Ascending aorta (tissue), 1 donor: Measurements from ENCODE around the gene CCR9.

- PRO-cap: no peak
These were observed 41.0 kb upstream of the LIMD1 start for GRCh38 chr3:45553359-45554067.

DNA sequence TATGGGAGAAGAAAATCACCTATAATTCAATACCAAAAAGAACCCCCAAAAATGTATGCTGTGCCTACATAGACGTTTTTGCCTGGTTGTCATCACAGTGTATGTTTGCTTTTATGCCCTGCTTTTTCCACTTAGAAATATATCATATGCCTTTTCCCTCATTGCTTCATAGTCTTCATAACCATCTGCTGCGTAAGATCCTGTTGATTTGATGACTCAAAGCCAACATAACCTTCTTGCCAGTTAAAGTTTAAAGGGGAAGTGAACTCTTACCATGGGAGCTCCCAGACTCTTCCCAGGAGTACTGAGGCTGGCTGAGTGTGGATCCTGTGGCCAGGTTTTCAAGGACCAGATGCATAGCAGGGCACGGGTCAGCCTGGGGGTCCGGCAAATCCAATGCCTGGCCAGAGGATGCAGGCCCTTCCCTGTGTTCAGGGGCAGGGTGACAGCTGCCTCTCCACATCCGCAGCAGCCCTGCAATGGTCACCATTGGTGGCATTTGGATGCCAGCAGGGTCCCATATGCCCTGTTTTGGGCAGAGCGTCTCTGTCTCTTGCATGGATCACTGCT lies 42.0 kb upstream of the SACM1L start:
- PRO-cap: no peak

- PRO-cap: no peak
These were observed 16.7 kb upstream of the SACM1L start for GRCh38 chr3:45672497-45672977.

GRCh38 chr3:45676717-45677625 lies 12.2 kb upstream of the SACM1L start:
- PRO-cap: no peak

DNA sequence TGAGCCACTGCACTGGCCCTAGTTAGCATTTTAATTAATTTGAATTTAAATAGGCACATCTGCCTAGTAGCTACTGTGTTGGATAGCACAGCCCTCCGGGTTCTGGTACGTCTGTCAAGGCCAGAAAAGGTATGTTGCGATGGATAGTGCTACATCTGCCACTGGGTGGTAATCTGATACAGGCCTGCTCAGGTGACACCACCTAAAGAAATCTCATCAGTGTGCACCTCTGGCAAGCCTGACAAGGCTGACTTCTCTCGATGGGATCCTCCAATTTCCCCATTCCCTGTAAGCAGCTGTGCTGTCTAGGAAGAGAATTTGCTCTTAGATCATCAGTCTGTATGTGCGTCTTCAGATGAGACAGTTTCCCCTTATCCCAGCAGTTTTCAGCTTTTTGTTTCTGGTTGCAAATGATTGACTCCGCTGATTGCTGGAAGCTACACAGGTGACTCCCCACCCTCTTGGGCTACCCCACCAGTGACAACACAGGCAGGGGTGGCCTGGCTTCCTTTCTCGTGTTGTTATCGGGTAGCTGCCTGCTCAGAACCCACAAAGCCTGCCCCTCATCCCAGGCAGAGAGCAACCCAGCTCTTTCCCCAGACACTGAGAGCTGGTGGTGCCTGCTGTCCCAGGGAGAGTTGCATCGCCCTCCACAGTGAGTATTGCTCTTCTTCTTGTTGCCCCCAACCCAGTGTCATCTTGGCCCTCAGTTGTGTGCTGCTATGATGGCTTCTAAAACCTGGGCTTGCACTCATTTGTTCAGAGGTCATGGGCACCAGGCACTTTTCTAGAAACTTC lies at the start of gene CCR9:
TSS of gene CCR9 (plus strand) at position 543 of the 798 bp plus-strand sequence.
- PRO-cap: no peak

GRCh38 chr3:45936047-45936506 lies 7.2 kb upstream of the CXCR6 start:
- PRO-cap: no peak

GRCh38 chr3:46062636-46063125 lies 35.4 kb upstream of the XCR1 start:
- PRO-cap: no peak

GRCh38 chr3:46206197-46206637 lies 1.9 kb downstream of the CCR1 start:
- PRO-cap: no peak

GRCh38 chr3:46368501-46368986 lies 2.2 kb upstream of the CCR5 start:
- PRO-cap: no peak

DNA sequence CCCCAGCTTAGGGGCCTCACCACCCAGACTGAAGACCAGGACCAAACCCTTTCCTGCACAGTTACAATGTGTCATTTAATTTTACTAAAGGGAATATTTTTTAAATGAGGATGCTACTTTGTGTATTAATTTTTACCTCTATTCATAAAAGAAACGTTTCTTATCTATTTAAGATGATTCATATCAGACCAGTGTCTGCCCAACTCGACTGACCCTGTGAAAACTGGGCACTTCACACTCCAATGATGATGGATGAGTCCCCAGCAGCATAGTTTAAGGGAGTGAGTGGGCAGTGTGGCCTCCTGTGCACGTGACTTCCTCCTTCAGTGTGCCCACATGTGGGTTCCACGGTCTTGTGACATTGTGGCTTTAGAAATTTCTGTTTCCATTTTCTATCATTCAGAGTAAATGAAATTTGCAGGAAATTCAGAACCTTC lies 11.0 kb upstream of the CCRL2 start:
- PRO-cap: no peak

- PRO-cap: no peak
These were observed 20.2 kb downstream of the LRRC2 start for GRCh38 chr3:46545700-46546441.

- PRO-cap: no peak
These were observed 28.6 kb downstream of the ALS2CL start for GRCh38 chr3:46664831-46665398.

DNA sequence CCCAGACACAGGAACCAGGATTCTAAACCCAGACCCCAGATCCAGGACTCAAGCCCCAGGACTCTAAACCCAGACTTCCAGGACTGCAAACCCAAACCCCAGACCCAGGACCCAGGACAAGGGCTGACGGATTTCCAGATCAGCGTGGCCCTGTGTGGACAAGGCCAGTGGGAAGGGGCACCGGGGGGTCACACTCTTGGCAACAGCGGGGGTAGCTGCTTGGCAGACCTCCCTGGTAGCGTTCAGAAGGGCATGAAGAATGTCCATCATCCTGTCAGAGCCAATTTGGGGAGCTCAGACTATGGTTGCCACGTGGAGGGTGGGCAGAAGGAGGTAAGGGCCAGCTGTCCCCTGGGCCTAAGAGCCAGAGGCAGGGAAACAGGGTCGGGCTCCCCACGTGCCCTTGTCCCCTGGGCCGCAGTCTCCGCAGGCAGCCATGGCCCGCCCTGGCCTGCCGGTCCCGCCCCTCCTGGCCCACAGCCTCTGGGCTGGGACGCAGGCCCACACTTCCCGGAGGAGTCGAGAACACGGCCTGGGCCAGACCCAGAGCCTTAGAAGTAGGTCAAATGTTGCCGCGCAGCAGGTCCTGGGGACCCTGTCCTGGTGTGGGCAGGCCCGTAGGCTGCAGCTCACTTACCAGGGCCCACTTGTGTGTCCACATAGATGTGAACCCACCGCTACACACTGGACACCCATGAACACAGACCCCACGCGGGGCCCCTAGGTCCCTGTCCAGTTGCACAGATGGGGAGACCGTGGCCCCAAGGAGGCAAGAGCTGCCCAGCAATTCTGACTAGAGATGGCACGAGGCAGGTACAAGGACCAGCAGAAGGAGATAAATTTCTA lies 4.2 kb upstream of the MYL3 start:
- PRO-cap: bidirectional peak, plus-strand start at position 506 of the sequence, minus-strand start at position 408 of the sequence

DNA sequence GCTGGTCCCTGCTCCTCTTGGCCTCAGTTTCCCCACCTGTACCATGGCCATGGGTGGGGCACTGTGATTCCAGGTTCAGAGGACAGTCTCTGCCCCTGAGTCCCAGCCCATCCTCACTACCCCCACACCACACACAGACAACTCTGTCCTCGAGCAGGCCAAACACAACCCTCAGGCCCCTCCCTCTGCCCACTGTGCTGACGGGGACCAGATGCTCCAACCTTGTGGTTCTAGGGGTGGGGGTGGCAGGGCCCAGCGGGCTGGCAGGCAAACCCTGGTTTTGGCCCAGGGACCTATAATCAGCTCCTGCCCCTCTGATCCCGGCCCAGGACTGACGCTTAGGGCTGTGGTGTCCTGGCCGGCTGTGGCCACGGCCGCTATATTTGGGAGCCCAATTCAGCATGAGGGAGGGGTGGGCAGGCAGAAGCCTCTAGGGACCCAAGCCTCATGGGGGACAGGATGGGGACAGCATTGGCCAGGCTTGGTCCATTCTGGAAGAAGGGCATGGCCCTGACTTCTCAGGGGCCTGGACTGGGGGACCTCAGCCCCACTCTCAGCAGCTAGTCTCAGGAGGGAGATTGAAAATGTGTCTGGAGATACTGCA lies 5.1 kb upstream of the MYL3 start:
- PRO-cap: no peak

DNA sequence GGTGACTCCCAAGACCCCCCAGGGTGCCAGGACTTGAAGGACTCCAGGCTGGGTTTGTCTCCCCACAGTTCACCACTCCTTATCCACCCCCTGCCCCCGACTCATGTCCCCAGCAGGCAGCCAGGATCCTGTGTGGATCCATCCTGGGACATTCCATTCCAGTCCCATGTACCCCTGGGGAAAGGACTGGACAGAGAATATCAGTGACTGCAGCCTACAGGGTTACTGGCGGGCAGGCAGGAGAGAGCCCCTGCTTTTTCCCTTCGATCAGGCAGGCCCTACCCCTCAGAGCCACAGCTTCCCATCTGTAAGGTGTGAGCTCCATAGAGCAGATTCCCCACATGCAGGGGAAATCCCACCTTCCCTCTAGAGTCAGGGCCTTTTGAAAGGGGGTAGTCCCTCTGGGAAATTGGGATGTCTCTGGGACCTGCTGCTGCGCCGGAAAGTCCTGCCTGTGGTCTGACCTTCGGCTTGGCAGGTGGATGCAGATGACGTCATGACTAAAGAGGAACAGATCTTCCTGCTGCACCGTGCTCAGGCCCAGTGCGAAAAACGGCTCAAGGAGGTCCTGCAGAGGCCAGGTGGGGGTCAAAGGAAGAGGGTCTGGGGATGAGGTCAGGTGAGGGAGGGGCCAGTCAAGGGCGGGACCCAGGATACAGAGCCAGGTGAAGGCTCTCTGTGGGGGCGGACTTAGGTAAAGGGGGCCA lies 16.1 kb downstream of the PTH1R start:
- PRO-cap: no peak

GRCh38 chr3:46929153-46929746 lies 47.3 kb downstream of the CCDC12 start:
- PRO-cap: no peak

GRCh38 chr3:46985868-46986708 lies 6.6 kb downstream of the NBEAL2 start:
- PRO-cap: no peak

DNA sequence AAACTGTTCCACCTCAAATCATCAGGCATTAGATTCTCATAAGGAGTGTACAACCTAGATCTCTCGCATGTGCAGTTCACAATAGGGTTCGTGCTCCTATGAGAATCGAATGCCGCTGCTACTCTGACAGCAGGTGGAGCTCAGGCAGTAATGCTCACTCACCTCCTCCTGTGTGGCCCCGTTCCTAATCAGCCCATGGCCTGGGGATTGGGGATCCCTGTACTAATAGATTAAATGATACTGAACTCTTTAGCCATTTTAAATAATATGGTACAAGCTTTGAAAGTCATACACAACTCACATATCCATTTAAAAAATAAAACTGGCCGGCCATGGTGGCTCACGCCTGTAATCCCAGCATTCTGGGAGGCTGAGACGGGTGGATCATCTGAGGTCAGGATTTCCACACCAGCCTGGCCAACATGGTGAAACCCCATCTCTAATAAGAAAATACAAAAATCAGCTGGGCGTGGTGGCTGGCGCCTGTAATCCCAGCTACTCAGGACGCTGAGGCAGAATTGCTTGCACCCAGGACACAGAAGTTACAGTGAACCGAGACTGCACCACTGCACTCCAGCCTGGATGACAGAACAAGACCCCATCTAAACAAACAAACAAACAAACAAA lies 76.4 kb downstream of the SETD2 start:
- PRO-cap: no peak

DNA sequence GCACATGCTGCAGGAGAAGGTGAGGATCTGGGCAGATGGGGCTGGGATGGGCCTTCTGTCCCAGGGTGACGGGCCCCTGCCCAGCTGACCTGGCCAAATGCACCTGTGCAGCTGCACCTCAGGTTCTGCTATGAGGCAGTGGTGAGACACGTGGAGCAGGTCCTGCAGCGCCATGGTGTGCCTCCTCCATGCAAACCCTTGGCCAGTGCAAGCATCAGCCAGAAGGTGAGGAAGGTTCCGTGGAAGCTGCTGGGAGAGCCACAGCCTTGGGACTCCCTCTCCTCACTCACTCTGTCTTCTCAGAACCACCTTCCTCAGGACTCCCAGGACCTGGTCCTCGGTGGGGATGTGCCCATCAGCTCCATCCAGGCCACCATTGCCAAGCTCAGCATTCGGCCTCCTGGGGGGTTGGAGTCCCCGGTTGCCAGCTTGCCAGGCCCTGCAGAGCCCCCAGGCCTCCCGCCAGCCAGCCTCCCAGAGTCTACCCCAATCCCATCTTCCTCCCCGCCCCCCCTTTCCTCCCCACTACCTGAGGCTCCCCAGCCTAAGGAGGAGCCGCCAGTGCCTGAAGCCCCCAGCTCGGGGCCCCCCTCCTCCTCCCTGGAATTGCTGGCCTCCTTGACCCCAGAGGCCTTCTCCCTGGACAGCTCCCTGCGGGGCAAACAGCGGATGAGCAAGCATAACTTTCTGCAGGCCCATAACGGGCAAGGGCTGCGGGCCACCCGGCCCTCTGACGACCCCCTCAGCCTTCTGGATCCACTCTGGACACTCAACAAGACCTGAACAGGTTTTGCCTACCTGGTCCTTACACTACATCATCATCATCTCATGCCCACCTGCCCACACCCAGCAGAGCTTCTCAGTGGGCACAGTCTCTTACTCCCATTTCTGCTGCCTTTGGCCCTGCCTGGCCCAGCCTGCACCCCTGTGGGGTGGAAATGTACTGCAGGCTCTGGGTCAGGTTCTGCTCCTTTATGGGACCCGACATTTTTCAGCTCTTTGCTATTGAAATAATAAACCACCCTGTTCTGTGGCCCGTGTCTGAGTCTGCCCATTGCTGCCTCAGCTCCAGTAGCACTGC lies 31.9 kb downstream of the PTPN23 start:
- PRO-cap: no peak

- PRO-cap: no peak
These were observed 2.3 kb upstream of the ELP6 start for GRCh38 chr3:47515798-47516268.